HT-29 (cell line): ENCODE measurements around a stretch of chr11.

GRCh38 chr11:133039356-133039640 lies 493.0 kb downstream of the OPCML start:
- RAMPAGE, long total RNA: no peak

DNA sequence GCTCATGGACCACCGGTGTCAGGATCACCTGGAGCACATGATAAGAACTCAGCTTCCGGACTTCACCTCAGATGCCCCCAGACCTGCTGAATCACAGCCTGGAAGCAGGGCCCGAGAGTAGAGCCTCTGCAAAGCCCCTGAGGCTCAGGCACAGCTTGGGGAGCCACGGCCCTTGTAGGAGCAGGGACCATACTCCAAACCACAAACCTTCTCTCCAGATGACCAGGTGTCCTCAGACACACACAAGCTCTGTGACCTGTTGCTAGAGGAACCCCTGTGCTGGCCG lies 13.9 kb upstream of the IGSF9B start:
- RAMPAGE, long total RNA: no peak

DNA sequence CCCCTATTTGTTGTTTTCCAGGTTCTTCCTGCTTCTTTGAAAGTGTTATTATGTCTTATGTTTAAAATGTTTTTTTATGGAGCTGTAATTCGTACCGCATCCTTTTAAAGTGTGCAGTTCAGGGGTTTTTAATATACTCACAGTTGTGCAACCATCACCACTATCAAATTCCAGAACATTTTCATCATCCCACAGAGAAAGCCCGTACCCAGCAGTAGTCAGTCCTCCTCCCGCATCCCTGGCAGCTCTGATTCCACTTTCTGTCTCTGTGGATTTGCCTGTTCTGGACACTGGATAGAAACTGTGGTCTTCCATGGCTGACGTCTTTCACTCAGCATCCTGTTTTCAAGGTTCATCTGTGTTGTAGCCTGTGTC lies 73.7 kb downstream of the JAM3 start:
- RAMPAGE, long total RNA: no peak

- RAMPAGE, long total RNA: no peak
Observed at GRCh38 chr11:134168100-134168395, 55.7 kb downstream of the NCAPD3 start.

- RAMPAGE, long total RNA: no peak
Observed at GRCh38 chr11:134275088-134275898, 886 bp upstream of the GLB1L3 start.

- RAMPAGE, long total RNA: no peak
Observed at GRCh38 chr11:134480117-134480948, 68.3 kb upstream of the B3GAT1 start.

DNA sequence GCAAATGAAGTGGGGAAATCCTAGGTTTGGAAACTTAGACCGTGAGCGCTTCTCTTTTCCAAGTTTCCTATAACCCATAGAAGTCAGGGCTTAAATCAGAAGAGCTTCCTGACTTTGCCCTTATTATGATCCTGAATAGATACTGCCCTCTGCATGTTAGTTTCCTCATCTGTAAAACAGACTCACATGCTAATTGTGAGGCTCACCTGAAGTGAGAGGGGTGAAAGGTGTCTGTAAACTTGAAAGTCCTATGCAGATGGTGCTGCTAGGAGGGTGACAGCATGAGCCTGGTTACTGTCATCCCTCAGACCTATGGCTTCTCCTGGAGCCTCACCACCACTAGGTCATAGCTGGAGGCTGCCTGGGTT lies 229.4 kb upstream of the B3GAT1 start:
- RAMPAGE, long total RNA: no peak

DNA sequence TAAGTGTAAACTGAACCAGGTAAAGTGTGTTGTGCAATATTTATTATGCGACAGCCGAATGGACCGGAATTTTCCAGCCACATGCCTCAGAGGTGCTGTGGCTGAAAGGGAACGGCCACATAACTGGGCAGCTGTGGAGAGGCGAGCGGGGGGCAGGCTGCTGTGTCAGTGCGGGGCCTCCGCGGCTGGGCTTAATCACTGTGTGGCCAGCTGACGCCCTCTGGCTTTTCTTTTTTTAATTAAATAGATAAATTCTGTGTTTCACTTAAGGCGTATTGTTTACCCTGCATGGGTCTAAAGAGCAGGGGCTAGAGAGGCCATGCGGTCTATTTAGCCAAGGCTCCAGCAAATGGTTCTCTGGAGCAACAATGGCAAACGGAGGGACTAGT lies 385.7 kb upstream of the B3GAT1 start:
- RAMPAGE, long total RNA: no peak

GRCh38 chr11:134979092-134979515 lies 567.1 kb upstream of the B3GAT1 start:
- RAMPAGE, long total RNA: no peak